Cytotoxic T cell (primary cell): ENCODE data around the genes BIRC7 and HELZ2.

GRCh38 chr20:62617728-62618533 lies 24.4 kb upstream of the SLCO4A1 start:
- PRO-cap, 2 experiments = no peak in any of the 2 experiments

DNA sequence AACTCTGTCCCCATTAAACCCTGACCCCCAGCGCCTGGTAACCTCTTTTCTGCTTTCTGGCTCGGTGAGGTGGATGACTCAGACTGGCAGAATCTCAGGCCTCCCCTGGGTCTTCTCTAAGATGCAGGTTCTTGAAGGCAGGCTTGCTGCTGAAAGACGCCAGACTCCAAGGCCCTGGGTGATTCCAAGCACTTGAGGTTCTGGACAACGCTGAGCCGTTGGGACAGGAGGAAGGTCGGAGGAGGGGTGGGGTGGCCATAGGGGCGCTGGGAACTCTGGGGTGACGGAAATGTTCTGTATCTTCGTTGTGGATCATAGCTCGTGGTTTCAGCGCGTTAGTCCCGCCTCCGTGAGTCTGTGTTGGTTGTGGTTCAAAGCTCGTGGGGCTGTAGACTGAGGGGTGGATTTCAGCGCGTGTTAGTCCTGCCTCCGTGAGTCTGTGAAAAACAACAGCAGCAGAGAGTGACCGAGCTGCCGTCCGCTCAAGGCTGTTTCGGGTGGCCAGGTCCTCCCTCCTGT lies 7.6 kb downstream of the NTSR1 start:
- PRO-cap, 2 experiments = peak in 2 of 2 experiments; most common plus-strand start position 352 of the sequence (in 1); most common minus-strand start position 274 of the sequence (in 1)

DNA sequence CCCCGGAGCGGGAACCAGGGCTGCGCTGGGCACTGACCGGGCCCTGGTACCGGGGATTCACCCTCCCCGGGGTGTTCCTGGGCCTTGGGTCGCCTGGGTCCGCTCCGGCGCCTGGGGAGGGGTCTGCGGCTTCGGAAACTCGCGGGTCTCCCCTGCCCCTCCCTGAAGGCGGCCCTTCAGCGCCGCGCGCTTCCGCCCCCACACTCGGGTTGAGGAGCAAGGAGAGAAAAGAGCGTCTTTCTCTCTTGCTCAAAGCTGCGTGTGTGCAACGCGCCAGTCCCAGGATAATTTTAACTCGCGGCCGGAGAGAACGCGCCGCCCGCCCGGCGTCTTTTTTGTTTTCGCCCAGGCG lies 334 bp upstream of the COL9A3 start:
- PRO-cap, 2 experiments = no peak in any of the 2 experiments

- PRO-cap, 2 experiments = no peak in any of the 2 experiments
Measured at GRCh38 chr20:62818271-62818881, 1.5 kb downstream of the COL9A3 start.

DNA sequence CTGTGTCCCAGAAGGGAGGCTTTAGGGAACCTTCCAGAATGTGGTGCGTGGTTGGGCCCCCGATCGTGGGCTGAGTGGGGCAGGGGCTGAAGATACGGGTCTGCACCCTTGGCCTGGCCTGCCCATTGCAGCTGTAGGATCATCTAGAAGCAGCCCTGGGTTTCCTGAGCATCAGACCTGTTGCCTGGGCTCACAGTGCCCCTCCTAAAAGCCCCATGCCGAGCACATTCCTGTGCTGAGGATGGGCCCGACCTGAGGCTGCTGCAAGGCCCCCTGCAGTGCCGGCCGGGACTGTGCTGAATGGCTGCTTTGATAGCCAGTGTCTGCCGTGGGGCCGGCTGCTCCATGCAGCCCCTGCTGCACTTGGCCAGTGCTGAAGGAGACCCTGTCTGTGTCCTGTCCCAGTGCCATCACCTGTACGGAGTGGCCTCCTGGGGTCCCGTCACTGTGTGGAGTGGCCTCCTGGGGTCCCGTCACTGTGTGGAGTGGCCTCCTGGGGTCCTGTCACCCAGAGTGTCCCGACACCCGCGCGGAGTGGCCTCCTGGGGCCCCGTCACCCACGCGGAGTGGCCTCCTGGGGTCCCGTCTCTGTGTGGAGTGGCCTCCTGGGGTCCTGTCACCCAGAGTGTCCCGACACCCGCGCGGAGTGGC lies 6.8 kb downstream of the COL9A3 start:
- PRO-cap, 2 experiments = no peak in any of the 2 experiments

DNA sequence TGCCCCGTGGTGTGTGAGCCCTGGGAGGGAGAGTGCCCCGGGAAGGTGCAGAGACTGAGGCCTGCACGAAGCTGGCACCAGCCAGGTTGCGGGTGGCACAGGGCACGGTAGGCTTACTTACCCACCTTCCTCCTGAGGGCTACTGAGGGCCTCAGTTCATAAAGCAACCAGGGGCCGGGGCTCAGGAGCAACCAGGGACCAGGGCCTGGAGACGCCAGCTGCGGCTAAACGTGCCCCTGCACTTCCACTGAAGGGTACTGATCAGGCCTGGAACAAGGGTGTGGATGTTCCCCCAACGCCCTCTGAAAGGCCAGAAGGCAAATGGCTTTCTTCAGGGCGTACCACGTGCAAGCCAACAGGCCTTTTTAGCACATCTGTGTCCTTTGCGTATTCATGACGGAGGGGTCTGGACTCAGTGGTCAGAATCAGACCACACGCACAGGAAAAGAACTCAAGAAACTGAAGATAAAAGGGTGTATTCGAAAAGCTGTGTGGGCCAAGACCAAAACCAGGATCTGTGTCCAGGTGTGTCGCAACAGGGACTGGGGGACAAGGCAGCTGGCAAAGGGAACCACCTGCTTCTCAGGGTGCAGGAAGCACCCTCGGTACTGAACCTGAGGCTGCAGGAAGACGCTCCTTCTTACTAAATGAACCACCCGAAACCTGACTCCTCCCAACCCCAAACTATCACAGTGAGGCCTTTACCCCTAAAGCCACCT lies 24.5 kb upstream of the TCFL5 start:
- PRO-cap, 2 experiments = no peak in any of the 2 experiments

DNA sequence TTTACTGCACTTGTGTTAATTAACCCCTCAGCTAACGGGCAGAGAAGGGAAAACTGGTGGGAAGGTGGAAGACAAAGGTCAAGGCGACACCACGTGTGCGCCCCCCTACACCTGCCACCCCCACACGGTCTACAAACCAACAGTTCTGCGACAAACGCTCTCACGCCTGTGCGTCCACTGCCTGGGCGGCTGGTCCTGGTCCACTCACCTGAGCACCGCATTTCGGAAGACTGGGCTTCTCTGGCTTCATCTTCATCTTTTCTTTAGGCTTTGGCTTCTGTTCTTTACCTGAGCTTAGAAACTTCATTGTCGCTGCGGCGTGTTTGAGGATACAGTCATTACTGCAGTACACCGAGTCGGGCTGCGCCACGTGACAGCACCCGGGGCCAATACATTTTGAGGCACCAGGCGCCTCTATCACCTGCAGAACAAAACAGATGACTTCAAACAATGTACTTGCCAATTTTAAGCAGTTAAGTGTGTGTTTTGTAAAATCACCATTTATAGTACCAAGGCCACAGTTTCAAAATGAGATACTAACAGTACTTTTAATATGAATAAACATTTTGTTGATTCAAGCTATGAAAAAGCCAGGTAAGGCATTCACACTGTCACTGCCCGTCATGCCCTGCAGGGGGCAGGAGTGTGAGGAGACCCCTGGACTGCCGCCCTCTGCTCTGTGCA lies 19.2 kb downstream of the DIDO1 start:
- PRO-cap, 2 experiments = peak in 1 of 2 experiments; most common minus-strand start position 126 of the sequence (in 1)

GRCh38 chr20:62923348-62923755 lies 3.0 kb downstream of the DIDO1 start:
- PRO-cap, 2 experiments = no peak in any of the 2 experiments

DNA sequence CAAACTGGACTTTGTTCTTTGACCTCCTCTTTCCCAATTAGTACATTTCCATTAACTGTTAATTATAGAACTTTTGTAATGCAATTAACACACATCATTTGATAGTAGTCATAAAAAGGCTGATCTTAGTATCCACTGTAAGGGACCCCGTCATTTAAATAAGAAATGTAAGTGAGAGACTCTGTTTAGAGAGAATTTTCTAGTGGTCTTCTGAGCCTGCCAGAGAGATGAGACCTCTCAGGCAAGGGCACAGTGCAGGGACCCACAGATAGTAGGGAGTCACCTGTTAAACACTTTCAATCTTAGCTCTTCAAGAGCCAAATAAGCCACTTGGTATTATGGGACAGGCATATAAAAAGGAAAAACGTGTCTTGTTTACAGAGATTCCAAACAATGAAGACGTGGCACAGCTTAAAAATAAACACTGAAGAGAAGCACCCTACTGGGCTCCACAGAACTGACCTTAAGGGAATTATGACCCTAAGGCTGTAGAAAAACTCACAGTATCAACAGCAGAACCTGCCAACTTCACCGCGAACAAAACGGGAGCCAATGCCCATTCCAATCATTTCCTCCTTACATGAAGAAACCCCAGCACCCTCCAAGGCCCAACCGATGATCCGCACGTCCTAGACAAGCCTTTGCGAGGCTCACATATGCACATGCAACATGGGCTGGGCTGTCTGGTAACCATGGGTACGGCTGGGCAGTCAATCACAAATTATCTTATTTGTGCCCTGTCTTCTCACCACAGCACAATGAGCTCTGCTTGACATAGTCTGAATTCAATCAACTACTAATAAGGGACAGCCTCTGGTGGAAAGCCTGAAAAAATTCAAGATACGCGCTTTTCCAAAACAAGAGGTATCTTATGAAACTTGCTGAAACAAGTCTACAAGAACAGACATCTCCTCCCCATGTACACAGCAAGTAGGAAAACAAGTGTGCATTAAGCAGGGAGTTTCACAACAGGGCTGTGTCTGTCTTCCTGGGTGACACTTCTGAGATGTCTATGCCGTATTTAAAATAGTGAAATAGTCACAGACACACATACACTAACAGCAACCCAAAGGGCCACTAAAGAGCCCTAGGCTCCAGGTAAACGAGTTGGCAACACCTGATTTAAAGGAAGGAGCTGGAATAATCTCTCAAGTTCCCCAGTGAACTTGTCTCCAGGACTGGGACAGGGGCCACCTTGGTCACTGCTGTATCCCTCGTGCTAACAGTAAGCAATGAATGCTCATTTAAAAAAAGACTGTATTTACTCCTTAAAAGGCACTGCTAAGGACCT lies 1.8 kb downstream of the DIDO1 start:
- PRO-cap, 2 experiments = peak in 2 of 2 experiments; most common plus-strand start position 949 of the sequence (in 1); most common minus-strand start position 629 of the sequence (in 2)

- PRO-cap, 2 experiments = peak in 2 of 2 experiments; most common plus-strand start chr20:63103225 (in 1); most common minus-strand start chr20:63103051 (in 2)
Measured at GRCh38 chr20:63102978-63103593, 96.3 kb upstream of the BHLHE23 start.

DNA sequence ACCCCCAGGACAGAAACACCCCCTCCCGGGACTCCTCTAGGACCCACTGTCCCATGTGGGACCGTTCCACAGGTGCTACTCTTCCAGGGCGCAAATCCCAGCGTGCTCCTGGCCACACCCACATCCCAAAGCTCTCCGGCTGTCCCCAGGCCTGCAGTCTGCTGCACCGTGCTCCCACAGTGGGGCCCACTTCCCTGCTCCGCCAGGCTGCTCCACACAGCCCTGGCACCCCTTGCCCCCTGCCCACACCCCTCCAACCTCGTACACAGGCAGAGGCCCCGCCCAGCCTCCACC lies 27.4 kb downstream of the YTHDF1 start:
- PRO-cap, 2 experiments = no peak in any of the 2 experiments

DNA sequence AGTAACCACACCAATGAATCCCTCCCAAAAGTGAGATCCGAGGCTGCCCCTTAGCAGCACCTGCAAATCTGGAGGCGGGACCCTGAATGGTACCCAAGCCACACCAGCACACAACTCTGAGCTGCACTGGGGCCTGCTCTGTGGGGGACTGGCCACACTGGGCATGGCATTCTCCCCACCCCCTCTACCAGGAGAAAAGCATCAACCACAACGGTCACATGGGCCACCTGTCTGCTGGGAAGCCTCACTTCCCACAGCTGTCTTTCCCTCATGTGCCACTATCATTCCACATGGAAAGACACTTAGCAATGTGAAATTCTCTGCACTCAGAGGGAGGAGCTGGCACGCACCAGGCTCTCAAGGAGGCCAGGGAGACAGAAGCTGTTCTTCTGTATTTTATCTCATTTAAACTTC lies 19.2 kb downstream of the YTHDF1 start:
- PRO-cap, 2 experiments = no peak in any of the 2 experiments

- PRO-cap, 2 experiments = no peak in any of the 2 experiments
Measured at GRCh38 chr20:63235600-63236055, at the start of gene BIRC7. Gene BIRC7 (plus strand): TSS chr20:63235905.

DNA sequence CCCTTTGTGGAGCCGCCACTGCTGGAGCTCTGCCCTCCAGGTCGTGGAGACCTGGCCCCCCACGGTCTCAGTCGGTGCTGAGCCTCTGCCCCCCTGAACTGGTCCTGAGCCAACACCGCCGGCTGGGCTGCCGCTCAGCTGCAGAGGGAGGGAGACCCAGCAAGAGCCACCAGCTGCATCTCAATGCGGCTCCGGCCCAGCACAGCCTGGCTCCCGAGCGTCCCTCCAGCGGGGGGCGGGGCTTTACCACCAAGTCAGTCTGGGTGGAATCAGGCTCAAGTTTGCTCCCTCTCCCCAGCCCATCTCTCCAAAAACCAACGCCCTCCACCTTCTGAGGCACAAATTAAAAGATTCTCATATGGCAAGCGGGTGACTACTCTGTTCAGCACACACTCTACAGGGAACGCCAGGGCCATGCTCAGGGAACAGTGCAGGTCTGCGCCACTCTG lies 8.8 kb downstream of the CHRNA4 start:
- PRO-cap, 2 experiments = no peak in any of the 2 experiments

DNA sequence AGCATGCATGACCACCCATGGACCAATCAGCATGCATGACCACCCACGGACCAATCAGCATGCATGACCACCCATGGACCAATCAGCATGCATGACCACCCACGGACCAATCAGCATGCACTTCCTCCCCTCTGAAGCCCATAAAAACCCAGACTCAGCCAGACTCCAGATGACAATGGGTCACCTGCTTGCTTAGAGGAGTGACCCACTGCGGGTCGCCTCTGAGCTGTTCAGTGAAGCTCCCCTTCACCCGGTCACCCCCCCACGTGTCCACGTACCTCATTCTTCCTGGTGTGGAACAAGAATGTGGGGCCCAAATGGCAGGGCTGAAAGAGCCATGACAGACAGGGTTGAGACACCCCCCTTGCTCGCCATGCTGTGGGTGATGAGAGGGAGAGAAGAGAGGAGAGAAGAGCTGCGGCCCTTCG lies 18.8 kb upstream of the CHRNA4 start:
- PRO-cap, 2 experiments = no peak in any of the 2 experiments

DNA sequence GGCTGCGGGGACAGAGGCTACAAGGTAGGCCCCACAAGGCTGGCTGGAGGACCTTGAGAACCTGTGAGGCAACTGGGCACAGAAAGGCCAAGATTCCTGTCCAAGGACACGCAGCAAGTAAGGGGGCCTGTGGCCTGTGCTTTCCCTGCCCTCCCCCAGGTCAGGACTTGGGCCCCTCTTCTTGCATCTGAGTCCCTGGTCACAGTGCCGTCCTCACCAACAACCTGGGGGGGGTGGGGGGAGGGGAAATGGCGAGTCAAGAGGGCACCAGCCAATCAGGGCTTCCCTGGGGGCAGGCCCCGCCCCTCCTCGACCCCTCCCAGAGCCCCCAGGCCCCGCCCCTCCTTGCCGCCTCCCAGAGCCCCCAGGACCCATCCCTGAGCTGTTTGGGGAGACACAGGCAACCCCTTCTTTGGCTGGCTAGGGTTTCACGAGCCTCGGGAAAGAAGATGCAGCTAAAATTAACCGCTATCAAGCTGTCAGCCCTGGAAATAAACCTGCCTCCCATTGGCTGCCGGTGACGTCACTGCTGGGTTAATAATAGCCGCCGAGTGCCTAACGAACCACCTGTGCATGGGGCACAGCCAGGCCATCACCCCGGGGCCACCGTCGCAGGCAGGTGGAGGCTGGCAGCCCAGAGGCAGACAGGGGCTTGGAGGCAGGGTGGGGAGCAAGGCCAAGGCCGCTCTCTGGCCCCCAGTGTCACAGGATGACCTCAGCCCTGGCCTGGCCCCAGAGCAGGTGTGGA lies 3.0 kb upstream of the EEF1A2 start:
- PRO-cap, 2 experiments = no peak in any of the 2 experiments

- PRO-cap, 2 experiments = peak in 2 of 2 experiments; most common minus-strand start chr20:63552830 (in 1)
Measured at GRCh38 chr20:63552329-63553554, 1.2 kb upstream of the FNDC11 start.

DNA sequence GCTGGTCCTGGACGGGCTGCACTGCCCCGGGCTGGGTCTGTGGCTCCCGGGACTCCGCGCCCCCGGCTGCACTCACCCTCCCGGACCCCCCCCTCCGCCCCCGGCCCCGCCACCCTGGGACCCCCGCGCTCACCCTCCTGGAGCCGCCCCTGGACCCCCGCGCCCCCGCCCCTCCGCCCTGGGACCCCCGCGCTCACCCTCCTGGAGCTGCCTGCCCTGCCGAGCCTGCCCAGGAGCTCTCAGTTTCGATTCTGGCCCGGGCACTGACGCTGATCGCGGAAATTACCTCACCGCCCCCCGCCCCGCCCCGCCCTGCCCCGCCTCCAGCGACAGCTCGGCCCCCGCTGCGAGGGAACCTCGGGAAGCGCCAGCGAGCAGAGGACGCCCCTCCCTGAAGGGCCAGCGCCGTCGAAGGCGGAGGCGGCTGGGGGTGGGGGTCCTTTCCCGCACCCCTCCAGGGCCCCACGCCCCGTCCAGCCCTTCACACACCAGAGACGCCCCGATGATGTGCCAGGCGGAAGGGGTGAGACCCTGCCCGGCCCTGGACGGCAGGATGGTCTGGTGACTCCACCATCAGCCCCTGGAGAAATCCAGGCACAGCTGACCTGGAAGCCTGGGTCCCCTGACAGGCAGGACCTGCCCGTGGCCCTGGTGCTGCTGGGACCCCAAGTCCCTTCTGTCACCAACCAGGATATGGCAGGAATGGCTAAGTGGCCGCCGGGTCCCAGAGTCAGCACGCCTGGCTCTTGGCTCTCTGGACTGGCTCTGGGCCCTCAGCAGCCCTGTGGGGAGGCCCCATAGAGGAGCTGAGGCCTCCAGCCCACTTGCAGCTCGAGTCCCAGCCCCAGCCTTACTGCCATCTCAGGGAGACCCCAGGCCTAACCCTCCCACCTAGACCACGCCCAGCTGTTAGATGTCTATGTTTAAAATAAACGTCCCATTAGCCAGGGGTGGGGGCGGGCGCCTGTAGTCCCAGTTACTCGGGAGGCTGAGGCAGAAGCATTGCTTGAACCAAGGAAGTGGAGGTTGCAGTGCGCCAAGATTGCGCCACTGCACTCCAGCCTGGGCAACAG lies at the start of gene HELZ2:
Gene HELZ2, minus strand, starts transcription at position 253 of the 1,073 bp plus-strand sequence.
- PRO-cap, 2 experiments = peak in 2 of 2 experiments; most common plus-strand start position 329 of the sequence (in 2); most common minus-strand start position 253 of the sequence (in 2)

DNA sequence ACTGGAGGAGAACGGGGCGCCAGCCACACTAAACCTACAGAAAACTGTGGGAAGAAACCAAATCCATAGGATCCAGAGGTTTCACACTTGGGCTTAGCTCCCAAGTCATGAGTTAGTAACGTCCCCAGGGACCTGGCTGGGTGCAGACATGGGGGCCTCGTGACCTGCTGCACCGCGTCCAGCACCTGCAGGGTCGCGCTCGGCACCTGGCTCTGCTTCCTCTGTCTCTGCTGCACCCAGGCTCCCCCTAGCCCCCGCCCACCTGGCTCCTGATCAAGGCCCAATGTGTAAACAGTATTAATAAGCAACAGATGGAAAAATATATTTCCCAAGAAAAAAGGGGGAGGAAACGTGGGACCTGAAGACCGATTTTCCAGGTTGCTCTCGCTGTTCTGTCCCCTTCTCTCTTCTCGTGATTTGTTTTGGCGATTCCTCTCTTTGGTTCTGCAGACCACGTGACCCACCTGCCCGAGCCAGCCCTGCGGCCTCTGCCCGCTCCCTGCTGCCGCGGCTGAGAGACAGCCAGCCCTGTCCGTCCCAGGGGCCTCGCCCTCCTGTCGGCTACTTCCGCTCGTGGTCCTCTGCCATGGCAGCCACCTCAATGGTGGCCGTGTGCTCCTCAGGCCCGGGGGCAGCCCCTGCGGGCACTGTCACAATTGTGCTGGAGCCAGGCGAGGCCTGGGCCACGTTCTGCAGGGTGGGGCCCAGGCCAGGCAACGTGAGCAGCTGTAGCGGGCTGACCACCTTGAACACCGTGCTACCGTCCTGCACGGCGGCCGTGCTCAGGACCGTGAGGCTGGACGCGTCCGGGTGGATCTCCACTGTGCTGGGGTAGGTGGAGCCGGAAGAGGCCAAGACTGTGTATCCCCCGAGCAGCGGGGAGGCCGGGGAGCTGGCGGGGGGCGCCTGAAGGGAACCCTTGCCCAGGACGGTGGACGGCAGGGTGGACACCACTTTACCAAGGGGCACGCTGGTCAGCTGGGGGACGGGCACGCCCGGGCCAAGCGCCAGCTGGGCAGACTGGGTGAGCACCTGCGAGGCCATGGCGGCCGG lies 15.8 kb upstream of the HELZ2 start:
- PRO-cap, 2 experiments = no peak in any of the 2 experiments

DNA sequence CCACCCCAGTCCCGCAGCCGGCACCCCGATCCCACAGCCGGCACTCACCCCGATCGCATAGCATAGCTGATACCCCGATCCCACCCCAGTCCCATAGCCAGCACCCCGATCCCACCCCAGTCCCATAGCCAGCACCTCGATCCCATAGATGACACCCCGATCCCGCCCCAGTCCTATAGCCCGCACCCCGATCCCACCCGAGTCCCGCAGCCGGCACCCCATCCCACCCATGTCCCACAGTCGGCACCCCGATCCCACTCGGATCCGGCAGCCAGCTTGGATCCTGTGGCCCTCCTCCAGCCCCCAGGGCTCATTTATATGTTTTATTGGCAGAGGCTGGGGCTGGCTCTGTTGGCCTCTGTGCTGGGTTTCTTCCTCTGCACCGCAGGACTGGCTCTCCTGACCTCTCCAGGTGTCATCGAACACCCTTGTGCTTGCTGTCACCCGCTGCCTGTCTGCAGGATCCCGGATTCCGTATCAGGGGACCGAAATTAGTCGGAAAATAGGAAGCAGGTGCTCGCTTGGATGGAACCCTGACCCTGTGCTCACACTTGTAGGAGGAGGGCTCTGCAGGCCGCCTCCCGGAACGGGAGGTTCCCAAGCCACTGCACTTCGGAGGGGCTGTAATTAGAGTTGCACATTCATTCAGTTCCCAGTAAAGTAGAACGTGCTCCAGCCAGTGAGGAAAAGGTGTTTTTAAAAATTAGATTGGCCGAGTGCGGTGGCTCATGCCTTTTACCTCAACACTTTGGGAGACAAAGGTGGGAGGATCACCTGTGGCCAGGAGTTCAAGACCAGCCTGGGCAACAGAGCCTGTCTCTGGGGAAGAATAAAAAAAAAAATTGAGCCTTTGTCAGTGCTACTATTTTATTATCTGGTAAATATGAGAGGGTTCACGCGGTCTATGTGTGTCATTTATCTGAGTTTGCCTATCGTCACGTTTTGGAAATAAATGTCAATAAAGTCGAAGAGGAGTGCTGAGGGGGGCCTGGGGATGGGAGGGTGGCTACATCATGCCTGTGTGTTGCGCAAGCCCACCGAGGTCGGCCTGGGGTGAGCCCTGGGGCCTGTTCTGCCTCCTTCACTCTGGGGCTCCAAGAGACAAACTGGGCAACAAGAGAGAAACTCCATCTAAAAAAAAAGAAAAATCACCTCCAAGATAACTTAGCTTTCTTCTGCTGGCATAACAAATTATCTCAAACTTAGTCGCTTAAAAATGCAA lies 1.4 kb upstream of the GMEB2 start:
- PRO-cap, 2 experiments = peak in 1 of 2 experiments; most common plus-strand start position 314 of the sequence (in 1); most common minus-strand start position 287 of the sequence (in 1)